Lung (tissue), 4 donors: Measurements from ENCODE around the gene USP3.

DNA sequence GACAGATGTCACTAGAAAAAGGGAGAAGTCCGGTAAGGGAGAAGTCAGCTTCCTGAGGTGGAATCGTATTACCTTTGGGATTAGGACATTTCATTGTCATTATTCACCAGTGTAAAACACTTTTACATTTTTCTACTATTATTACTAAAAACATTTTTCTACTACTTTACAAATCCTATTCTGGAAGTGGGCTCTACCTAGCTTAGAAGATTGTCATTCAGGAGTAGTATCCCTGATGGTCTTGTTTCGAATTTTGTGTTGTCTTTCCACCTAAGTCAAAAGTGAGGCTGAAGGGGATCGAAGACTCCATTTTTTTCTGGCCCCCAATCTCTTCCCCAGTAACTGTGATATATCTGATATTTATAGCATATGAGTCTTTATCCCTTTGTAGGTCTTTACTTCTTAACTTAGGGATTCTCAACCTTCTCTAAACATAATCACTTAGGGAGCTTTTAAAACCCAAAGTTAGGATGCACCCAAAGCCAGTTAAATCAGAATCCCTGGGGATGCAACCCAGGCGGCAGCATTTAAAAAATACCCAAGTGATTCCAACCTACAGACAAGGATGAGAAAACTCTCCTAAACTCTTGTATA lies 3.9 kb downstream of the TPM1 start:
- PRO-cap: no peak
- RAMPAGE, long total RNA: no peak
- RRBS: no CpG with 5 or more reads among the region's 5 CpGs

DNA sequence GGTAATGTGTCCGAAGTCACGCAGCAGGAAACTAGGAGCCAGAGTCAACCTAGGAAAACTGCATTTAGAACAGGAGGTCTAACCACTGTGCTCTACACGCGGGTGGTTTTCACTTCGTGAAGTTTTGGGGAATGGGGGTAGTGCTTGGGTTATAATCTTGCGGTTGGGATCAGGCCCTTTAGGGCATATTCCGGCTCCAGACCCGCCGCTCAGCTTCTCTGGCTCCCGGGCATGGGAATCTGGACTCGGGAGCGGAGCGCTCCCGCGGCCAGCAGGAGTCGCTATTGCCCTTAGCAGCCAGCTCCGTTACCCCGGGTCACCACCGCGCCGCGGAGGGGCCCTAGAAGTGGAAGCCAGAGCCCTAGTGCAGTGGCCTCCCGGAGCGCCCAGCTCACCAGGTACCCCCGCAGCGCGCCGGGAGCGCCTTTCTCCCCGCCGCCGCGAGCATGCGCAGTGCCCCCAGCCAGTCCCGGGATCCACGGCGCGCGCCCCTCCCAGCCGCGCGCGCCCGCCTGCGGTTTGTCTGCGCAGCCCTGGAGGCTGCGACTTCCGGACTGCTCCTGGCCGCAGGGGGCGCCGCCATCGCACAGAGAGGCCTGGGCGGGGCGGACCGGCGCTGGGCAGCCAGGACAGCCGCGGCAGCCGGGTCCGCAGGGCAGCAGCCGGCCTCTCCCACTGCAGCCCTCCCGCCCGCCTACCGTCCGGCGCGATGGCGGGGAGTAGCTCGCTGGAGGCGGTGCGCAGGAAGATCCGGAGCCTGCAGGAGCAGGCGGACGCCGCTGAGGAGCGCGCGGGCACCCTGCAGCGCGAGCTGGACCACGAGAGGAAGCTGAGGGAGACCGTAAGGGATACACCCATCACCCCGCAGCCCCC lies 5.6 kb downstream of the TPM1 start:
- PRO-cap: bidirectional peak, plus-strand start at position 592 of the sequence, minus-strand start at position 448 of the sequence
- RAMPAGE, long total RNA: start-site peak on the plus strand centred at position 705 of the sequence, 174 bp wide, 2,112 and 596 reads in 2 replicates
- RRBS: under 1% methylated on average over 52 of the region's 83 CpGs

DNA sequence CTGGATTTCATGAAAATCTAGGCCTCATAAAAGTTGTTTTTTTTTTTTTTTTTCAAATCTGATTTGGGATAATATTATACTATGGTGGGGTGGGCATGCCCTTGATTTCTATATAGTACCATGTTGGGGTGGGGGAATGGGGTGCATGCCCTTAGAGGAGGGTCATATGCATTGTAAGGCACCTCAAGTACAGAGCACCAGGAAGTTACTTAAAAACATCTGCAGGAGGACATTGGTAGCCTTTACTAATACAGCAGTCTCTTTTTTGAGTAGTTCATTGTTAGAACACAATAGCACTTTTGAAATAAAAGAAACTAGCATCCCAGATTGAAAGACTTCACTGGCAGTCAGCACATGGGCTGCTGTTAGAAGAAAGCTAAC lies 9.3 kb downstream of the TPM1 start:
- PRO-cap: no peak
- RAMPAGE, long total RNA: no peak

- PRO-cap: no peak
- RAMPAGE, long total RNA: no peak
- RRBS: under 1% methylated on average over 33 of the region's 69 CpGs
These were observed 549 bp downstream of the LACTB start for GRCh38 chr15:63121940-63122879.

GRCh38 chr15:63151396-63152079 lies 5.7 kb downstream of the RPS27L start:
- PRO-cap: no peak
- RAMPAGE, long total RNA: no peak
- RRBS: no CpG with 5 or more reads among the region's 5 CpGs

DNA sequence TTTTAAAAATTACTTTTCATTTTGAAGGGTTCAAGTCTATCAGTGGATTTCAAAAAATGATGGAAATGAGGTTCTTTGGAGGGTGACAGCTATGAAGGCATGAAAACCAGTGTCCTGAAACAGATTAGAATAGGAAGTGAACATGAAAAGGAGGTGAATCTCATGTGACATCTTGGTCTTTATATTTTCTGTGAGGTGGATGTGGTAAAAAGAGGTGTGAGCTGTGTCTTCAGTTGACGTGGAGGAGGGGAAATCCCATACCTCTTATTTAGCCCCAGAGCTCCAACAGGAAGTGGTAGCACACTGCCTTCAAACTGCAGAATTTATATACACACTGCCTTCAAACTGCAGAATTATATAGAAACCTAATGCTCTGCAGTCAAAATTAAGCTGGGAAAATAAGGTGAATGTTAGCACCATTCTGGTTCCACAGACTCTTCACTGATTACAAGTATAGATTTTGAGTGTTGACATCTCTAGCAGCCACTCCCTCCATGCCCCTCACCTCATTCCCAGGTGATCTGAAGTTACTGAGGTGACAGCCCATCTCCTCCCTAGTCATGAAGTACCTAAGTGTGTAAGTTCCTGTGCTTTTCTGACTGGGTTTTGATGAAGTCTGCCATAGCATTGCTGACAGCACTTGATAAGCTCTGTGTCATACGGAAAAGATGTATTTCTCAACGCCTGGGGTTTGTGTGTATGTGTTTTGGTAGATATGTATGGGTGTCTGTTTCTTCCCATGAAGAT lies 2.6 kb downstream of the RAB8B start:
- PRO-cap: no peak
- RAMPAGE, long total RNA: no peak
- RRBS: no CpG with 5 or more reads among the region's 3 CpGs

DNA sequence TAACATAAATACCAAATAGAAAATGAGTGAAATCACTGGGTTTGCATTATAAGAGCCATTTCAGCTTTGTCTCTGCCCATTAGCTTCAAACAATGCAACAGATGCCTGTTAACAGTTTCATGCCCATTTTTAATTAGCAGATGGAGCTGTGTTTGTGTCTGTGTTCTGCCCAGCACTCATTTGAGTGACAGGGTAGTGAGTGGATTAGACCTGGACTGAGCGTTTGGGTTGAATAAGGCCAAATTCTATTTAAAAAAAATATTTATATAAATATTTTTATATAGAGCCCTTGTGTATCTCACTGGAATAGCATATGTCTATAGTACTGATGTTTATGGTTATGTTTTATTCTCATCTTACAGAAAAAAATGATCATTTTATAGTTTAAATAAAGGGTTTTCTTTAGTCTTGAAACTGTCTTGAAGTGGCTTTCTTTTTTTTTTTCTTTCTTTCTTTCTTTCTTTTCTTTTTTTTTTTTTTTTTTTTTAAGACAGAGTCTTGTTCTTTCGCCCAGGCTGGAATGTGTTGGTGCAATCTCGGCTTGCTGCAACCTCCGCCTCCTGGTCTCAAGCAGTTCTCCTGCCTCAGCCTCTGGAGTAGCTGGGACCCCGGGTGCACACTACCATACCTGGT lies 7.6 kb downstream of the RAB8B start:
- PRO-cap: no peak
- RAMPAGE, long total RNA: no peak
- RRBS: no CpG with 5 or more reads among the region's 5 CpGs

- PRO-cap: no peak
- RAMPAGE, long total RNA: no peak
- RRBS: no CpG with 5 or more reads among the region's 7 CpGs
These were observed 21.2 kb downstream of the RAB8B start for GRCh38 chr15:63210348-63211259.

DNA sequence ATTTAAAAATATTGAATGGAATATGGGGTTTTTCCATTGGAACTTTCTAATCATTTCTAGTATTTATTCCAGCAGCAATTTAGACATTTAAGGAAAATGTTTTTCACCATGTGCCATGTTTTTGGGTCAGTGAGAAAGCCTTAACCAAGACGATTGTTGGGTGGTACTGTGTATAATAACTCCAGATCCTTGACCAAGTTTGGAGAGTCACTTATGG lies 27.8 kb downstream of the RAB8B start:
- PRO-cap: no peak
- RAMPAGE, long total RNA: no peak
- RRBS: no CpG with 5 or more reads among the region's 1 CpG

DNA sequence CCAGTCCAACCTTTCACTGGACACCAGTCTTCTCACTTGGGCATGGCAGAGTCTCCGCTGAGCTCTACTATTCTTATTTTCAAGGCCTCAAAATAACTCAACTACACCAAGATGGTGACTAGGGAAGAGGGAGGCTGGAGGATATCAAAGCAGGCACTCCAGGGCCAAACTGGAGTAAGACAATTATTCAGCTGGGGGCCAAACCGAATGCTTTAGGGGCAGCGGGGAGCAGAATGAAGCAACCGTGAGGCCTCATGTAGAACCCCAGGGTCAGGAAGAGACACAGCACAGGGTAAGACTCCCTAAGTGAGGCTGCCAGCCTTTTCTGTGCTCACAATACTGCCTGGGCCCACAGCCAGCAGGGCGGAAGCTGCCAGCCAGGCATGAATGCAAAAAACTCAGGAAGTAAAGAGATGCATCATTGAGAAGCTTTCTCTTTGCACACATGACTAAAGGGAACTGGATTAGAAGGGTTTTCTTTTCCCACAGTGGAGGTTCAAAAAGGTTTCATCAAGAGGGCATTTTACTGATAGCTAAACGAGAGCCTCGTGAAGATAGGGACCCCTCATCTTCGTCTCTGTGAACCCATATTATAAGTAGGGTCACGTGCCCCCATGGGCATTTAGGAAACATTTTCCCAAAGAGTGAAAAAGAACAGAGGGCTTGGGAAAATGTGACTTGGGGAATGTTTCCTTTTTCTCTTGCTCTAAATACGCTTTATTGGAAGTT lies 33.3 kb downstream of the CA12 start:
- PRO-cap: no peak
- RAMPAGE, long total RNA: no peak
- RRBS: no CpG with 5 or more reads among the region's 10 CpGs

DNA sequence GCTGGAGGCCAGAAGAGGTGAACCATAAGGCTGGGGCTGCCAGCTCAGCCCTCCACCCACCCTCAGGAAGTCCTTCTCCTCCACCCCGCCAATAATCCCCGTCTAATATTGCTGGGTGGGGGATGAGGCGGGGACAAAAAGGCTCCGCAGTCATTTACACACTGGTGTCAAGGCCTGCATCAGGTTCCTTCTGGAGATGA lies 27.0 kb downstream of the CA12 start:
- PRO-cap: no peak
- RAMPAGE, long total RNA: no peak
- RRBS: no CpG with 5 or more reads among the region's 4 CpGs

DNA sequence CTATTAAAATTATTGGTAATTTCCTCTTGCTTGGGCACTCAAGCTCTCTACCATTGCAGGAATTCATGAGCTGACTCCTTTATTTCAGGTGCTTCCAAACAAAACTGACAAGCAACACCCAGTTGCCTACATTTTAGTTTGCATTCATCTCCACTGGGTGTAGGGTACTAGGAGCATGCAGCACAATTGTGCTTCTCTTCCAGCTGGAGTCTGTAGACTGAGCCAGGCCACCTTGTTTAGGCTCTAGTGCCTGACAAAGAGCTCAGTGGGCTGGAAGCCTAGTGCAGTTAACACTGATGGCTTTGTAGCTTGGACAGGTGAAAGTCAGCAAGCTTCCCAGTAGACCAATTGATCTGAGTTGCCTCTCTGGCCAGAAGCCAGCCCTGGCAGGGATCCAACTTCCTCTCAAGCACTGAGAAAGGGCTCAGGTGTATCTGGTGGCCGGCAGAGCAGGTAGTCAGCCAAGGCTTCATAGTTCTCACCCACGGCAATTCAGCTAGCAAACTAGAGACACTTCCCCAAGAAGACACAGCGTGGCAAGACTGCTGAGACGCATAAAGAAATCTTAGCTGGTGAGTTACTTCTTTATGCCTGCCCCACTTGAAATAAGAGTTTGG lies 8.2 kb upstream of the CA12 start:
- PRO-cap: no peak
- RAMPAGE, long total RNA: no peak
- RRBS: no CpG with 5 or more reads among the region's 4 CpGs

DNA sequence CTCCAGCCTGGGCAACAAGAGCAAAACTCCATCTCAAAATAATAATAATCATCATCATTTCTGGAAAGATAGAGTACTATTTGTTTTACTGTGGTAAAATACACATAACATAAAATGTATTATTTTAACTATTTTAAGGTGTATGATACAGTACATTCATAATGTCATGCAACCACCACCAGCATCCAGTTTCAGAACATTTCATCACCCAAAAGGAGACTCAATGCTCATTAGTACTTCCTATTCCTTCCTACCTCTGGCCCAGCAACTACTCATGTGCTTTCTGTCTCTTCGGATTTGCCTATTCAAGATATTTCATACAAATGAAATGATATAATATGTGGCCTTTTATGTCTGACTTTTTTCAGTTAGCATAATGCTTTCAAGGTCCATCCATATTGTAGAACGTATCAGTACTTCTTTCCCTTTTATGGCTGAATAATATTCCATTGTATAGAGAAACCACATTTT lies 18.0 kb upstream of the USP3 start:
- PRO-cap: no peak
- RAMPAGE, long total RNA: no peak
- RRBS: no CpG with 5 or more reads among the region's 2 CpGs

DNA sequence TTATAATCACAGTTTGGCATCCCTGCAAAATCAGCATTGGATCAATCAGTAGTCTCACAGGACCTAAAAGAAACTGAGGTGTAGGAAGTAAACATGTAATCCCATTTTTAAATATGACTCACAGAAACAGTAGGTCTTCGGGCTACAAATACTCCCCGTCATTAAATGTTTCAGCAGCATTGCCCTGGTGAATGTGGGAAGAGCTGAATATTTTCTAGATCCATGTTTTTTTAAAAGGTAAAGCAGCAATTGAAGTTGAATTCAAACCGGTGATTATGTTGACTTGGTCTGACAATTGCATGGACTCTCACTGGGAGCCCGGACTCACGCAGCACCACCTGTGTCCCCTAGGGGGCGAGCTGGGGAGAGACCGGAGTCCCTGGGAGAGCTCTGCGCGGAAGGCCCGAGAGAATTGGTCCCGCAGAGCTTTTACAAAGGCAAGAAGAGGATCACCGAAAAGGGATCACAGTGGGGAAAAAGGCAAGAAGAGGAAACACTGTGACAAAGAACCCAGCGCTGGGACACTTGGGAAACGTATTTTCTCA lies 17.2 kb upstream of the USP3 start:
- PRO-cap: no peak
- RAMPAGE, long total RNA: no peak
- RRBS: 3% methylated on average over 5 of the region's 14 CpGs

- PRO-cap: no peak
- RAMPAGE, long total RNA: no peak
- RRBS: no CpG with 5 or more reads among the region's 21 CpGs
These were observed 3.1 kb upstream of the USP3 start for GRCh38 chr15:63501225-63501848.

- PRO-cap: bidirectional peak, plus-strand start at chr15:63504594, minus-strand start at chr15:63504386
- RAMPAGE, long total RNA: no peak
- RRBS: 1% methylated on average over 25 of the region's 60 CpGs
These were observed at the start of gene USP3 for GRCh38 chr15:63504433-63504931. USP3 (plus strand) TSS chr15:63504593.

- PRO-cap: no peak
- RAMPAGE, long total RNA: no peak
- RRBS: 25% methylated on average over 2 of the region's 18 CpGs
These were observed 2.2 kb downstream of the FBXL22 start for GRCh38 chr15:63599197-63599896.

DNA sequence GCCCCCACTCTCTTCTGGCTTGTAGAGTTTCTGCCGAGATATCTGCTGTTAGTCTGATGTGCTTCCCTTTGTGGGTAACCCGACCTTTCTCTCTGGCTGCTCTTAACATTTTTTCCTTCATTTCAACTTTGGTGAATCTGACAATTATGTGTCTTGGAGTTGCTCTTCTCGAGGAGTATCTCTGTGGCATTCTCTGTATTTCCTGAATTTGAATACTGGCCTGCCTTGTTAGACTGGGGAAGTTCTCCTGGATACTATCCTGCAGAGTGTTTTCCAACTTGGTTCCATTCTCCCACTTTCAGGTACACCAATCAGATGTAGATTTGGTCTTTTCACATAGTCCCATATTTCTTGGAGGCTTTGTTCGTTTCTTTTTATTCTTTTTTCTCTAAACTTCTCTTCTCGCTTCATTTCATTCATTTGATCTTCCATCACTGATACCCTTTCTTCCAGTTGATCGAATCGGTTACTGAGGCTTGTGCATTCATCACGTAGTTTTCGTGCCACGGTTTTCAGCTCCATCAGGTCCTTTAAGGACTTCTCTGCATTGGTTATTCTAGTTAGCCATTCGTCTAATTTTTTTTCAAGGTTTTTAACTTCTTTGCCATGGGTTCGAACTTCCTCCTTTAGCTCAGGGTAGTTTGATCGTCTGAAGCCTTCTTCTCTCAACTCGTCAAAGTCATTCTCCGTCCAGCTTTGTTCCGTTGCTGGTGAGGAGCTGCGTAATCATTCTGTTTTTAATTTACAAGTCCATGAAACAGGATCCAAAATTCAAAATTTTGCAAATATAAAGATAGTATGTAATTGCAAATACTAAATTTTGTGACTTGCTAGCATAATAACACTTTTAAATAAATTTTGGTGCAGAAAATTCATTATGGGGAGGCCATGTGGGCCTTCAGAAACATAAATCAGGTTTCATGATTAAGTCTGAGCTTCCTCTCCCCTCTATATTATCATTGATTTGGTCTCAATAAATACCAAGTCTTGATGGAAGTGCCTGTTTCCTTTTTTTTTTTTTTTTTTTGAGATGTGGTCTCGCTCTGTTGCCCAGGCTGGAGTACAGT lies 24.5 kb downstream of the FBXL22 start:
- PRO-cap: no peak
- RAMPAGE, long total RNA: no peak
- RRBS: no CpG with 5 or more reads among the region's 18 CpGs

DNA sequence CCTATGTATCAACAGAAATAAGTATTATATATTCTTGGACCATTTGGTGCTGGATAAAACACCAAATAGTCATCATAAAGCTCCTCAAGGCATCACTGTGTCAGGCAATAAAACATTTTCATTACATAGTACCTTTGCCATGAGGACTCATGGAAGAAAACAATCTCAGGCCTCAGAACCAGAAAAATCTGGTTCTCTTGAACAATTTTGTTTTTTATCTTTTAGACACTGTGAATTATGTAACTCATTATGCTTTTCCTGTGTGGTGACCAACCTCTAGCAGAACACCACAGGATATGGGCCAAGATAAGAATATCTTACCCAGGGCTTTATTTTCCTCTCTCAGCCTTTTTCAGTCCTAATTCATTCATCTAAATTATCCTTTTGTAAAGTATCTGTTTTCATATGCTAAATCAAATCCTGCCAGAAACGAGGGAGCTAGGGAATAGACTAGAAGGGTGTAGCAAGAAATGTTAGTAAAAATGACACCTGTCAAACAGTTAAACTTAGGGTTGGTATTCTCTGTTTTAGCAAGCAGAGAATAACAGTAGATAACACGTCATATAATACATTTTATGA lies 111.0 kb downstream of the FBXL22 start:
- PRO-cap: no peak
- RAMPAGE, long total RNA: no peak
- RRBS: no CpG with 5 or more reads among the region's 2 CpGs

GRCh38 chr15:63807138-63807889 lies 26.4 kb downstream of the HERC1 start:
- PRO-cap: no peak
- RAMPAGE, long total RNA: no peak
- RRBS: no CpG with 5 or more reads among the region's 2 CpGs